Thyroid gland (tissue), 7 donors: ENCODE data around the gene DNTTIP2.

DNA sequence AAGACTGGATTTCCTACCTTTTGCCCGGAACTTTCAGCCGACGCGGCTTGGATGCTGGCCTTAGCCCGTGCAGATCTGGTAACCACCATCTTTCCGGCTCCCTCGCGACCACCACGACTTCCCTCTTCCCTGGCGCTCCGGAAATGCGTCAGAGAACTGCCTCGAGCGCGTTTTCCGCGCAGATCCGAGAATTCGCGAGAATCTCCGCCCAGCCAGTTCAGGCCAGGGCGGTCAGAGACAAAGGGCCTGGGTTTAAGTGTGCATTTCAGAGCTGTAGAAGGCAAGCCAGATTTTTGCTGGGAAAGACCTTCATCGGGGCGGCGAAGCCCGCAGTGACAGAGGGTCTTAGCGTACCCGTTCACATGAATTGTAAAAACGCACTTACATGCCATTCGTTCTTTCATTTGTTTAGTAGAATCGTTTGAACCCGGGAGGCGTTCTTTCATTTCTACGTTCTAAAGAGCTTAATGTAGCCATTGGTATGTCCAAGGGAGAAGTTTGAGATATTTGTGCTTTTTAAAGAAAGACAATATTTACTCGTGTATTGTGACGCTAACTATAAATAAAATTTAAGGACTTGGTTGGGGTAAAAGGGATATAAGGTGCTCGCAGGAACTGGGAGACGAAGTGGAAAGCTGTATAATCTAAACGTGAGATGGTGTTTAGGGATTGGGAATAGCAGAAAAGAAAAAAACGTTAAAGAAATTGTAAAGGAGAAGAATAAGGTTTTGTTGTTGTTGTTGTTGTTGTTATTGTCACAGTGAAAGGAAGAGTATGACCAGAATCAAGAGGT is at the start of gene DNTTIP2:
Gene DNTTIP2 (minus strand): TSS at position 147 of the 793 bp plus-strand sequence.
- PRO-cap, 2 experiments: peak in 2 of 2 experiments; most common plus-strand start position 215 of the sequence (in 2); most common minus-strand start position 127 of the sequence (in 2)
- RAMPAGE, long total RNA, 5 experiments: start-site peak on the minus strand in 4 of 5 experiments, centred at positions 110 to 122 of the sequence, 238 to 1,292 reads per replicate

DNA sequence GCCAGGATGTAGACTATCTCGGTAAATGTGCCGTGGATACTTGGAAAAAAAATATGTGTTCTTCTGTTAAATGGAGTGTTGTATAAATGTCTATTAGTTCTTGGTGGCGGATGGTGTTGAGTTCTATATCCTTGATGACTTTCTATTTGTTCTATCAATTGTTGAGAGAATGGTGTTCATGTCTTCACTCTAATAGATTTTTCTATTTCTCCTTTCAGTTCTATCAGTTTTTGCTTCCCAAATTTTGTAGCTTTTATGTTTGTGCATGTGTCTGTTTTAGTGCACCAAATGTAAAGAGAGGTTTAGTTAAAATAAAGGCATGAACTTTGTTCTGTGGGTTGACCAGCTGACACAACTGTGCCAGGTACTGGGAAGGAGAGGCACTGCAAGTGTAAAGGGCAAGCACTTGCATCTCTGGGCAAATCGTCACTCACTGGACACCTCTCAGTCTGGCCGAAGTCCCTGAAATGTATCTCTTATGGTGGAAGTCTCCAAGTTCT is 38.6 kb upstream of the ABCD3 start:
- PRO-cap, 2 experiments: no peak in any of the 2 experiments
- RAMPAGE, long total RNA, 5 experiments: no peak in any of the 5 experiments

- PRO-cap, 2 experiments: no peak in any of the 2 experiments
- RAMPAGE, long total RNA, 5 experiments: no peak in any of the 5 experiments
Observed at GRCh38 chr1:94498311-94499233, 43.0 kb downstream of the F3 start.

DNA sequence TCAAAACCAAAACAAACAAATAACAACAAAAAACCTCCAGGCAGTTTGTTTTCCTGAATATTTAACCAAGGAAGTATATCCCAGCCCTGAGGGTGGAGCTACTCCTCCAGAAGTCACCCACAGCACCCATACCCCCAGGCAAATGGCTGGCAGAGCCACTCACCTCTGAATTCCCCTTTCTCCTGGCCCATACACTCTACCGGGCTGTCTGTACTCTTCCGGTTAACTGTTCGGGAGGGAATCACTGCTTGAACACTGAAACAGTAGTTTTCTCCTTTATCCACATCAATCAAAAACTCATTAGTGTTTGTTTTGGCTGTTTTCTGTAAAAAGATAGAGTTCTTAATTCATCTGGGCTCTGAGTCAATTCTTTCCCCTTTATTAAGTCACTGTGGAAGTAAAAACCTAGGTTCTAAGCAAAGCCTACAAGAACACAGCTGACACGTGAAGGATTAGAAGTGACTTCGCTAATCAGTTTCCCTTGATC is 9.4 kb downstream of the F3 start:
- PRO-cap, 2 experiments: no peak in any of the 2 experiments
- RAMPAGE, long total RNA, 5 experiments: no peak in any of the 5 experiments

GRCh38 chr1:94542164-94542843 is 745 bp upstream of the F3 start:
- PRO-cap, 2 experiments: peak in 2 of 2 experiments; most common plus-strand start chr1:94542265 (in 1); most common minus-strand start chr1:94542511 (in 1)
- RAMPAGE, long total RNA, 5 experiments: no peak in any of the 5 experiments

DNA sequence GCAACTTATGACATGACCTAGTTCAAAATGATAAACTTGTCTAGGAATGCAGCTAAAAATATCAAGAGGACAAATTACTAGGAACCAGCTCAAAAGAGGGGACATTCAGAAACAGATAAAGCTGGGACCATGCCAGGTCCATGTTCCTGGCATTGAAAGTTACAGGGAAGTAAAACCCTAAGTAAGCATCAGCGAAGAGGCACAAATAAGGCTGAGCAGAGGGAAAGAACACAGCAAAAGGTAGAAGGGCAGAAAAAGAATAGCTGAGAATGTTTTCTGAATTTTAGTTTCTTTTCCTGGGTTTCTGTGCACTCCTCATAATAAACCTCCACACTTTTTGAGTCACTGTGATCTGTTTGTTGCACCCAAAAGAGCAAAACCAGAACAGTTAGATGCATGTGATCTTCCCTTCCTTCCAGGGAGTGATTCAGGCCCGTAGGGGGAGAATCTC is 48.9 kb upstream of the F3 start:
- PRO-cap, 2 experiments: peak in 1 of 2 experiments; most common plus-strand start position 204 of the sequence (in 1)
- RAMPAGE, long total RNA, 5 experiments: no peak in any of the 5 experiments

- PRO-cap, 2 experiments: no peak in any of the 2 experiments
- RAMPAGE, long total RNA, 5 experiments: no peak in any of the 5 experiments
Observed at GRCh38 chr1:94754562-94754822, 65.7 kb upstream of the SLC44A3 start.

DNA sequence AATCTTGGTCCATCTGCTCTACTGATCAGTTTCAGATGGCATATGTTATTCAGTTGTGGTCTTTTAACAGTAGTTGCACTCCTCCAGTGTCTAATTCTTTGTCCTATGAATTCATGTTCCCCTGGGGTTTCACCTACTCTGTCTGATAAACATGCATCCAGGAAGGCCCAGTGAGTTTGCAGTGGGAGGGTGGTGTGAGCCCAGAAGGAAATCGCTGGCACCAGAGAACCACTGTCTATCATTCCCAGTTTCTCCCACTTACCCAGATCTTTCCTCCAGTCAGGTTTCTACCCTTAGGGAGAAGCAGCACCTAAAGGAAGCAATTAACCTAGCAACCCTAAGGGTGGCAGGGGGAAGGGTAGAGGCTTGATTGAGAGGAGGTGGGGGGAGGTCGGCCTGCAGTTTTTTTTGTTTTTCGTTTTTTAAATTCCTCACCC is 932 bp upstream of the SLC44A3 start:
- PRO-cap, 2 experiments: peak in 1 of 2 experiments; most common plus-strand start position 203 of the sequence (in 1)
- RAMPAGE, long total RNA, 5 experiments: no peak in any of the 5 experiments

DNA sequence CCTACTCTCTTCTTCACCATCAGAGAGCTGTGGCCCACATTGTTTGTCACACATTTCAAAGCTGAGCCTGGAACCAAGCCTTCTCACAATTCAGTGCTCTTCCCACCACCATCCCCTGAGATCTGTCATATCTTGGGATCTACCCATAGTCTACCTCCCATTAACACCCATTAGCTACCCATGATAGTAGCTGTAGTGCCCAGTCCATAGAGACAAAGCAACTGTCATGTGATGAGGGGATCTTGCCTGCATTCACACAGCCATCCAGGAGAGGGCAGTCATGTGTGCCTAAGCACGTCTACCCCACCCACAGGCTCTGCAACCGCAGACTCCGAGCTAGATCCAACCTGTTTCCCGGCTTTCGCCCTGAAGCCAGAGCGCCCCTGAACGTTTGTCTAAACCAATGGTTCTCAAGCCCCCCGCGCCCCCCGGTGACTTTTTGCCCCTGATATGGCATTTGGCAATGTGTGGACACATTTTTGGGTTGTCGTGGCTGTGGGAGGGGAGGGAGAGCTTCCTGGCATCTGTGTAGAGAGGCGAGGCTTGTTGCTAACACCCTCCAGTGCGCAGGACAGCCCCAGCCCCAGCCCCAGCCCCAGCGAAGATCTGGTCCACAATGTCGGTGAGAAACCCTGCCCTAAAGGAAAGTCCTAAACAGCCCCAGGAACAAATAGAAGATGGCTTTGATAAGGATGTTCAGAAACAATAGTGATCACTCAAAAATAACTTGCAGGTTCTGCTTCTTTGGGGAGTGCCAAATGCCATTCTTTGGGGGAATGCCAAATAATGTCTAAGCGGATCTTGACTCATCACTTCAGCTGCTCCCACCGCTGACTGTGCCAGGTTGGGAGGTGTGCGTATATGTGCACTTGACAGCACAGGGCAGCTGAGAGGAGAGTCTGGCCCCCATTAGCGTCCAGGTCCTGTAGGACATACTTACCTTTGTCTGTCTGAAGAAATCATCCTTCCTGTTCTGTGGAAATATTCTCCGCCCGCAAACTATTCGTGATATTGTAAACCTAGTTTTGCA is 34.5 kb downstream of the SLC44A3 start:
- PRO-cap, 2 experiments: peak in 2 of 2 experiments; most common plus-strand start position 327 of the sequence (in 2); most common minus-strand start position 738 of the sequence (in 1)
- RAMPAGE, long total RNA, 5 experiments: no peak in any of the 5 experiments

DNA sequence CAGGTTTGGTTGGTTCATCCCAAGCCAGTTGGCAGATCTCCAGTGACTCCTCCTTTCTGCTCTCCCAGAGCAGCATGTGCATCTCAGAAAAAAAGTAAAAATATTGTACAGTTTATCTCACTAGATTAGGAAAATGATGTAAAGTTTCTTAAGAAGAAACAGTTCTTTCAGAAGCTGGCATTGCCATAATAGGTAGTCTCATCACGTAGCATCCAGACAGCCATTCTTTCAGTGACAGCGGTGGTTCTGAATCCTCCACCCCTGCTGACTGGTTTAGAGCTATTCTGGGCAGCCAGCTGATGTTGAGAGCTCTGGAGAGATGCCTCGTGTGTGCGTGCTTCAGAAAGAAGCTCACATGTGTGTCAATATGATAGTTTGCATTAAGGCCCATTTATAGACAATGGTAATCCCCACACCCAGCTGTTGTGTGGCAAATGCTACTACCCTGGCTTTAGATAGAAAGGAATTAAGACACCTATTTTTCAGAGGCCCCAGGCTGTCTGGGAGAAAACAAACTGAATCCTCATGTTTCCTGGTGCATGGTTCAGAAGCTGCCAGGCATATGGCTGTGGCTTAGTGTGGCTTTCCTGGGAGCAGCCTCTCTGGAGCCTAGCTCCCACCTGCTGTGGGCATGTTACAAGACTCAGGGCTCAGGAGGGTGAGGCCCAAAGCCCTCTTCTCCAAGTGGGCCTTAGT is 53.0 kb downstream of the CNN3 start:
- PRO-cap, 2 experiments: no peak in any of the 2 experiments
- RAMPAGE, long total RNA, 5 experiments: no peak in any of the 5 experiments

- PRO-cap, 2 experiments: no peak in any of the 2 experiments
- RAMPAGE, long total RNA, 5 experiments: no peak in any of the 5 experiments
Observed at GRCh38 chr1:95232591-95233166, 1.3 kb upstream of the RWDD3 start.

DNA sequence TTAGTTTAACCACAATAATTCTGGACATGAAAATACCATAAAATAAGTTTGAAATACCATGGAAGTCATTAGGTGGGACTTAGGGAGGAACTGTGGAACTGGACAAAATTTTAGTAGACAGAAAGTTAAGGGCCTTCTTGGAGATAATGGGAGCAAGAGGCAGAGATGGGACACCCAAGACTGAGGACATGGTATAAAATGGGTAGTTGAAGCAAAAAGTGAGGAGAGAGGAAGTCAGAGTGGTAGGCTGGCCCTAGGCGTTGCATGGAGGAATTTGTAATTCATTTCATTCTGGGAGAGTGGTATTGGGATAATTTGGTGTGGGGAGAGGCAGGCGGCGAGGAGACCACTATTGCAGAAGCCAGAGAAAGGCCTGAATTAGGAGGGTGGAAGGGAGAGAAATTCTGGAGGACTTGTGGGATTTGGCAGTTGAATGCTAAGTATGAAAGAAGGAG is 6.4 kb downstream of the RWDD3 start:
- PRO-cap, 2 experiments: no peak in any of the 2 experiments
- RAMPAGE, long total RNA, 5 experiments: no peak in any of the 5 experiments

GRCh38 chr1:95559020-95559359 is 325.0 kb downstream of the RWDD3 start:
- PRO-cap, 2 experiments: peak in 2 of 2 experiments; most common minus-strand start chr1:95559184 (in 2)
- RAMPAGE, long total RNA, 5 experiments: no peak in any of the 5 experiments

DNA sequence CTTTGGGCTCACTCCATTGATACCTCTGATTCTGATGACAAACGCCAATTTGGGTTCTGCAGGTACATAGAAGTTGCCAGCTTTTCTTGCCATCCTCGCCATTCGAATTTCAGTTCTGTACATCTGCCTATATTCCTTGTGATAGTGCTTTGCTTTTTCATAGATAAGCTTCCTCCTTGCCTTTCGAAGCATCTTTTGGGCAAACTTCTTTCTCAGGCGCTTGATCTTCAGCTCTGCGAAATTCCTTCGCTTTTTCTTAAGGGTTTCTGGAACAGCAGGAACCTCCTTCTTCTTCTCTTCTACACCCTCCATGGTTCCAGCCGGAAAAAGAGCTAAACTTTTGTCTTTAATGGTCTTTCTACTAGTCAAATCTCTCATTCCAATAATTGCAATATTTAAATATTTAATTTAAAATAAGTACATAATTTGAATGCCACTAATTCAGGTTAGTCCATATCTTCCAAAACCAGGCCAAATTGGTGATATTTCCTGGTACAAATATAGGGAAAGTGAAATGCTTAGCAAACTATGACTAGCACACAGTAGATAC is 42.2 kb upstream of the PTBP2 start:
- PRO-cap, 2 experiments: no peak in any of the 2 experiments
- RAMPAGE, long total RNA, 5 experiments: start-site peak on the minus strand in 2 of 5 experiments, centred at position 334 of the sequence, 22 to 197 reads per replicate

DNA sequence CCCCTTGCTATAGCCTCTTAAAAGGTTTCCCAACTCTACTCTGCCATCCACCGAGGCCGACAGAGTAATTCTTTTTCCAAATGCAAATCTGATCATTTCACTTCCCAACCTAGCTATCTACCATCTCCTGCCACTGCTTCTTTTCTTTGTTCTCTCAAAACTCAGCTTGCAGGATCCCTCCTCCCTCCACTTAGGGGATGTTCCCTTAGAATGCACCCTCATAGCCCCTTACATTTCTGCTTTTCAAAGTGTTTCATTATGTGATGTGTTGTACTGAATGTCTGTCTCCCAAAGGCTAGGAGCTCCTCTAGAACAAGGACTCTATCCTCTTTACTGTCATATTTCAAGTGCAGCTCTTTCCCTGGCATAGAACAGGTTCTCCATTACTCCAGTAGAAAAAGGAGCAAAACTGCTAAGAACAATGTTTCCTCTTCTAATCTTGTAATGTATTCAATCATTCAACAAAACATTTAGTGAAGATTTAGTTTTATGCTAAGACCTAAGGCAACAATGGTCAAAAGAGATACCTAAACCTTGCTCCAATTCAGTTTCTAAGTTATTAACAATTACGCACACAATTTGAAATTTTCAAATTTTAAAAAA is 270.8 kb downstream of the DPYD start:
- PRO-cap, 2 experiments: no peak in any of the 2 experiments
- RAMPAGE, long total RNA, 5 experiments: no peak in any of the 5 experiments

DNA sequence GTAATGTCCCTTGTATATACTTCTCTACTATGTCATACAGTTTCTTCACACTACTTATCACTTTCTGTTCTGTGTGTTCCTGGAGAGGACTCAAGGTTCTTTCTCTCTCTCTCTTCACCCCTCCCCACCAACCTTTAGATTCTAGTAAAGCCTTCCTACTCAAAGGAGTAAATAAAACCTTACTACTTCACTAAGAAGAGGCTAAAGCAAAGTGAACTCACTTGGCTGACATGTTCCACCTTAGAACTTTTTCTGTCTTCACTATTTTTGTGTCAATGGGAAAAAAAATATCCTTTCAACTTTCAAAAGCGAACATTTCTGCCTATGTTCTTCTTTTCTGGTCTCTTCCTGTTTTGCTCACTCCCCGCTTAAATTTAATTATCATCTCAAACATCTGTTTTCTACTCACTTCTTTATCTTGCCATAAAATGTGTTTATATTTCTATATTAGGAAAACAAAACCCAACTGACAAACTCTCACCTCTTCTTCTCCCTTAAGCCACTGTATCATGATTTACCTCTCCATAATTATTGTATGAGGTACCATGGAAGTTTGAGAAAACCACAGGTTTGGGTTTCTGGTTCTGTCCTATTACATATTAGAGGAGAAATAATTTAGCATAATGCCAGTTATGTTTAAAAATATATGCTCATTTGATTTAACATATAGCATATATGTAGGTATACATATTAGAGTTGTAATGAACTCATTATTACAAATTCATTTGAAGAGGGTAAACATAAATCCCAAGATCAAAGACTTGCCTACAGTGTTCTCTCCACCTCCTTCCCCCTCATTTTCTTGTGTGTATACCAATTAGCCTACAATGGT is 260.1 kb downstream of the DPYD start:
- PRO-cap, 2 experiments: no peak in any of the 2 experiments
- RAMPAGE, long total RNA, 5 experiments: no peak in any of the 5 experiments

DNA sequence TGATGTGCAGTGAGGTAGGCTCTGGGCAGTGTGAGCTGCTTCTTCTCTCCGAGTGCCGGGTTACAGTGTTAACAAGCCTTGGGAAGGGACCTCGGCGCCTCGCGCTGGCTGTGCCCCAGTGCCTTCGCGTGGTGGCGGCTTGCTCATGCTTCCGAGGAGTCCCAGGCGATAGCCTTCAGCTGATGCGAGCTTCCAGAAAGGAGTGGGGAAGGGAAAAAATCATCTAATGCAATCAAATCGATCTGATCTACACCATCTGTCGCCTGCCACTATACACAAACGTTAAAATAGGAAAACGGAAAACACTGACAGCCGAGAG is 128.6 kb upstream of the DPYD start:
- PRO-cap, 2 experiments: no peak in any of the 2 experiments
- RAMPAGE, long total RNA, 5 experiments: no peak in any of the 5 experiments

DNA sequence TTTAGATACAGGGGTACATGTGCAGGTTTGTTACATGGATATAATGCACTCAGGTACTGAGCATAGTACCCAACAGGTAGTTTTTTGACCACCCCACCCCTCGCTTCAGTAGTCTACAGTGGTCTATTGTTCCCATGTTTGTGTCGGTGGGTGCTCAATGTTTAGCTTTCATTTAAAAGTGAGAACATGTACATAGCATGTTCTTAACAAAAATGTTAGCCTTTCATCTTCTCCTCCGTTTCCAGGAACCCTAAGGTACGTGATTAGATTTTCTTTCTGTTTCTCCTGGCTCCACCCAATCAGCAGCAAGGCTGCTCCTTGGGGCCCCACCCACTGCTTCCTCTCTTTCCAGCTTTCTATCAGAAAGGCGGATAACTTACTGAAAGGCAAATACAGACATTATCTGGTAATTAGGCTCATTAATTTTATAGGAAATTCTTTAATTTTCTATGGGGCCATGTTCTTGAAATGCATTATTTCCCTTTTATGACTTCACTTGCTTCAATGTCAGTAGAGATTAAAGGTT is 325.1 kb upstream of the SNX7 start:
- PRO-cap, 2 experiments: no peak in any of the 2 experiments
- RAMPAGE, long total RNA, 5 experiments: no peak in any of the 5 experiments

- PRO-cap, 2 experiments: no peak in any of the 2 experiments
- RAMPAGE, long total RNA, 5 experiments: no peak in any of the 5 experiments
Observed at GRCh38 chr1:98854221-98854519, 150.5 kb downstream of the PLPPR5 start.

- PRO-cap, 2 experiments: no peak in any of the 2 experiments
- RAMPAGE, long total RNA, 5 experiments: no peak in any of the 5 experiments
Observed at GRCh38 chr1:99589239-99589651, 56.7 kb upstream of the PALMD start.